Breast (tissue), 4 donors: ENCODE measurements around a stretch of chr2.

GRCh38 chr2:44816-45156 is 1.5 kb downstream of the FAM110C start:
- PRO-cap, 3 experiments: peak in 1 of 3 experiments; most common plus-strand start chr2:45037 (in 1); most common minus-strand start chr2:44930 (in 1)
- RRBS: no CpG with 5 or more reads among the region's 2 CpGs

DNA sequence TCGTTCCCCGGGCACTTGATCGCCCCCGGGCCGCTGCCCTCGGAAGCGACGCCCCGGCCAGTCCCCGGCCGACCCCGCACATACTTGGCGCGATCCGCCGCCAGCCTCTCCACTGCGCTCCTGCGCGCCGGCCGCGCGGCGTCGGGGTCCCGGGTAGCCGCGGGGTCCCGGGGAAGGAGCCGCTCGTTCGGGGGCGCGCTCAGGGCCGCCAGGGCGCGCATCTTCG is 227 bp downstream of the FAM110C start:
- PRO-cap, 3 experiments: peak in 1 of 3 experiments; most common minus-strand start position 114 of the sequence (in 1)
- RRBS: 3% methylated on average over 20 of the region's 38 CpGs

DNA sequence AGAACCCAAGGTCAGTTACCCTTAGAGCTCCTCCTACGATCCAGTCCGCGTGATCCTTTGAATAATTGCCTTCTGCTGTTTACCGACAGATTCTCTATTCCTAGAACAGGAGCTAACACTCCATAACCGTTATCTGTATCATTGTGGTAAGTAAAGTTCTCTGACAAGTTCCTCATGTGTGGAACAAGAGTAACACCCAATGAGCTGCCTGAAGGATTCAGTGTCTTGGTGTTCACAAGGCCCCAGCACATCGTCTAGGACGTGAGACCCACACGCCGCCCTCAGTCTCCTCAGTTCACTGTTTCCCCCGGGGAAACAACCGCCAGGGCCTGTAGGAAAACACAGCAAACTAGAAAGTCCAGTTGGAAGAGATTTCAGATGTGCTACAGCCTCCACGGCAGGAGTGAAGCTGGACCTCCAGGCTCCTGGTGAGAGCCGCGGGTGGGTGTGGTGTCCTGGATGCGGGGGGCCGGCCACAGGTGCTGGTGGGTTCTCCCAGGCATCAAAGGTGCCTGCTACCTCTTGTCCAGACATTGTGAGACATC is 131.5 kb downstream of the TMEM18 start:
- PRO-cap, 3 experiments: peak in 1 of 3 experiments; most common plus-strand start position 377 of the sequence (in 1); most common minus-strand start position 288 of the sequence (in 1)
- RRBS: no CpG with 5 or more reads among the region's 16 CpGs

DNA sequence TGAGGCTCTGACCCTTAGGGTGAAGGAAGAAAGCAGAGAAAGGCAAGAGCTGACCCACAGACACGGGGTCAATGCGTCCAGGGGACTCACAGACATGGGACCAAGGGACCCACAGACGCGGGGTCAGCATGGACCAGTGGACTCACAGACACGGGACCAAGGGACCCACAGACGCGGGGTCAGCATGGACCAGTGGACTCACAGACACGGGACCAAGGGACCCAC is 28.8 kb downstream of the TMEM18 start:
- PRO-cap, 3 experiments: no peak in any of the 3 experiments
- RRBS: no CpG with 5 or more reads among the region's 8 CpGs

- PRO-cap, 3 experiments: peak in 2 of 3 experiments; most common plus-strand start chr2:740008 (in 1); most common minus-strand start chr2:740017 (in 1)
- RRBS: no CpG with 5 or more reads among the region's 16 CpGs
These were observed 62.5 kb upstream of the TMEM18 start for GRCh38 chr2:739713-740073.

DNA sequence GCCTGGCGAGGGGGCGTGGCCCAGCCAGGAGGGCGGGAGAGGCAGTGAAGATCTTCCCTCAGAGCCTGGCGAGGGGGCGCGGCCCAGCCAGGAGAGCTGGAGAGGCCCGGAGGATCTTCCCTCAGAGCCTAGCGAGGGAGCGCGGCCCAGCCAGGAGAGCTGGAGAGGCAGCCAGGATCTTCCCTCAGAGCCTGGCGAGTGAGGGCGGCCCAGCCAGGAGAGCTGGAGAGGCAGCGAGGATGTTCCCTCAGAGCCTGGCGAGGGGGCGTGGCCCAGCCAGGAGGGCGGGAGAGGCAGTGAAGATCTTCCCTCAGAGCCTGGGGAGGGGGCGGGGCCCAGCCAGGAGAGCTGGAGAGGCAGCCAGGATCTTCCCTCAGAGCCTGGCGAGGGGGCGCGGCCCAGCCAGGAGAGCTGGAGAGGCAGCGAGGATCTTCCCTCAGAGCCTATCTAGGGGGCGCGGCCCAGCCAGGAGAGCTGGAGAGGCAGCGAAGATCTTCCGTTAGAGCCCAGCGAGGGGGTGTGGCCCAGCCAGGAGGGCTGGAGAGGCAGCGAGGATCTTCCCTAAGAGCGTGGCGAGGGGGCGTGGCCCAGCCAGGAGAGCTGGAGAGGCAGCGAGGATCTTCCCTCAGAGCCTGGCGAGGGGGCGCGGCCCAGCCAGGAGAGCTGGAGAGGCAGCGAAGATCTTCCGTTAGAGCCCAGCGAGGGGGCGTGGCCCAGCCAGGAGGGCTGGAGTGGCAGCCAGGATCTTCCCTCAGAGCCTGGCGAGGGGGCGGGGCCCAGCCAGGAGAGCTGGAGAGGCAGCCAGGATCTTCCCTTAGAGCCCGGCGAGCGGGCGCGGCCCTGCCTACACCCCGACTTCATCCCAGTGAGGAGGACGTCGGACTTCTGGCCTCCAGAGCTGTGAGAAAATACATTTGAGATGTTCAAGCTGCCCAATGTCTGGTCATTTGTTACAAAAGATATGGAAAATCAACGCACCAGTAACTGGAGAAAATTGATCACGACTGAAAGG is 63.2 kb upstream of the TMEM18 start:
- PRO-cap, 3 experiments: peak in 3 of 3 experiments; most common plus-strand start position 124 of the sequence (in 3); most common minus-strand start position 200 of the sequence (in 3)
- RRBS: no CpG with 5 or more reads among the region's 50 CpGs

- PRO-cap, 3 experiments: no peak in any of the 3 experiments
- RRBS: no CpG with 5 or more reads among the region's 14 CpGs
These were observed 212.3 kb downstream of the SNTG2 start for GRCh38 chr2:1162684-1163662.

DNA sequence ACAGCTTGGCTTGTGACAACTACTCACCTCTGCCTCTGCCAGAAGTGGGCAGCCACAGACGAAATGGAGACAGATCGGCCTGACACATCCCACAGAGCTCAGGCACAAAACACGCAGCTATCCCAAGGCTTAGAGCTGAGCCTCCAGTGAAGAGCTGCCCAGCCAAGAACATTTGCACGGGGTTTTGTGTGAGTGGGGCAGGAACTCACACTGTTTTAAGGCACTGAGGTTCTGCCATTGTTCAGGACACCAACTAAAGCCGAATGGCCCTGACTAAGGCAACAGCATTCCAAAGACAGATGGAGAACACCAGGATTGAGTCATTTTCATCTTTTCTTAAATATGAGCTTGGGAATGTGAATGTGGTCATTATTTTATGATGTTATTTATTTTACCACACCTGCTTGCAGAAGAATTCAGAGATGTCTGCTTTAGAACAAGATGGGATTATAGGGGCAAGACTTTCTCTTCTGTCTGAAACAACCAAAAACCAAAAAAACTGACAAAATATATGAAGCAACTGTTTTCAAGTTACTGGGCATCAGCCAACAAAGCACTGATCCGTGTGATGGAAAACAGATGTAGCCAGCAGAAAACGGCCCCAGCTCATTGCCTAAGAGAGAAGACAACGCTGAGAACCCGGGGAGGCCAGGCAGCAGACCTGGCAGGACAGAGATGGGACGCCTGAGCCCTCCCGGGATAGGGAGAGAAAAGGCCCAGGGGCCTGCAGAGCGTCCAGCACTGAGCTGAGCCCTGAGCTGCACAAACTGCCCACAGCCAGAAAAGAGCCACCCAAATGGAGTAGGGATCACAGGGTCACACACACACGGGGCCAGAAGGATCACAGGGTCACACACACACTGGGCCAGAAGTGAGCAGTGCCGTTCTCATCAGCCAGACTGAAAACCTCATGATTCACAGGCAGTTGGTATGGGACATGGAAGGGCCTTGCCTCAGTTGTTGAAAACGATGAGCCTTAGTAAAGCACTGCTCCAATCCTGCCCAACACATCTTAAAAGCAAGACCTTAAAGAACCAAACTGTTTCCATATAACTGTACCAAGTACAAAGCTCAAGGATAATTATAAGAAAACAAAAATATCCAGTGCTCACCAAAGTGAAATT is 12.4 kb downstream of the PXDN start:
- PRO-cap, 3 experiments: peak in 1 of 3 experiments; most common plus-strand start position 655 of the sequence (in 1)
- RRBS: 31% methylated on average over 3 of the region's 15 CpGs

DNA sequence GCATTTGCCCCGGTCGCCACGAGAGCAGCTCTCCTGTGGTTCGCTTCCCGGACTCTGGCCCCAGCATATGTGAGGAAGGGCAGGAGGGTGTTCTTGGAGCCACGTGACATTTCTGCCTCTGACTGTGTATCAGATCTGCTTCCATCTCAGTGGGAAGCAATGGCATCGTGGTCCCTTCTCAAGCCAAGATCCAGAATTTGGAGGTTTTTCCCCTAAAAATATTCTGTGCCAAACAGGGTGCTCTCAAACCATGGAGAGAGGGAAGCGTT is 74.2 kb upstream of the PXDN start:
- PRO-cap, 3 experiments: no peak in any of the 3 experiments
- RRBS: no CpG with 5 or more reads among the region's 8 CpGs

DNA sequence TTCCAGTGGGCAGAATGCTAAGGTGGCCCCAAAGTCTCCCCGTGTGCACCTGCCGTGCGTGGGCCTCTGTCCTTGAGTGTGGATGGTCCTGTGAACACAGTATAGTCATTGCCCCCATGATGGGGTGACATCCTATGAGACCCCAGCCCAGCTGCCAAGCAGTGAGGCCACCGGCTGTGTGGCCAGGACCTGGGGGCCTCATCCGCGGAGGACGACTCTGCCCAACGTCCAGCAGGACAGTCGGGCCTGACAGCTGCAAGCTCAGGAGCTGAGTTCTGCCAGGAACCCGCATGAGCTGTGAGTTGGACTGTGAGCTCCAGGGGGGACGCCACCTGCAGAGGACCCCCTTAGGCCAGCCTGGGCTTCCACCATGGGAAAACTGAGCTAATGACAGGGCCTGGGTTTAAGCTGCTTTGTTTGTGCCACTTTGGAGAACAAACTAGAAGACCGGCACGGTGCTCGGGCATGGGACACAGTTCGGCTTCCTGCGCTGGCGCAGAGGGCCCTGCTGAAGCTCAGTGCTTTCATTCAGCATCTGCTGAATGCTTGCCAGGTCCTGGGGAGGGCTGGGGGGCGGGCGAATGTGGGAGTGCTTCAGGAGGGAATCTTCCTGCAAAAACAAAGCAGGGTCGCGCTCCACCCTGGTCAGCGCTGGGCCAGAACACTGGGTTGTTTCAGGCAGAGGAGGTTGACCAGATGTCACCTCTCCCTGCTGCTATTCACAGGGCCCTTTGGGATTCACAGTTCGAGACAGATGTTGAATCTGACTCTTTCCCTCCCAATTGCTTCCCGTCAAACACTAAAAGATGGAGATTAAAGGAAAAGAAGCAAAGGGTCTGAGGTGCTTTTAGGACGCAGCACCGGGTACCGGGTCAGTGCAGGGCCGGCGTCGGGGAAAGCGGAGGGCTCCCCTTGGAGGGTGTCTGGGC is 81.8 kb upstream of the PXDN start:
- PRO-cap, 3 experiments: no peak in any of the 3 experiments
- RRBS: no CpG with 5 or more reads among the region's 31 CpGs

GRCh38 chr2:2332430-2332984 is 1.4 kb upstream of the MYT1L start:
- PRO-cap, 3 experiments: no peak in any of the 3 experiments
- RRBS: no CpG with 5 or more reads among the region's 7 CpGs

- PRO-cap, 3 experiments: no peak in any of the 3 experiments
- RRBS: no CpG with 5 or more reads among the region's 18 CpGs
These were observed 154.6 kb downstream of the EIPR1 start for GRCh38 chr2:3222854-3223646.

DNA sequence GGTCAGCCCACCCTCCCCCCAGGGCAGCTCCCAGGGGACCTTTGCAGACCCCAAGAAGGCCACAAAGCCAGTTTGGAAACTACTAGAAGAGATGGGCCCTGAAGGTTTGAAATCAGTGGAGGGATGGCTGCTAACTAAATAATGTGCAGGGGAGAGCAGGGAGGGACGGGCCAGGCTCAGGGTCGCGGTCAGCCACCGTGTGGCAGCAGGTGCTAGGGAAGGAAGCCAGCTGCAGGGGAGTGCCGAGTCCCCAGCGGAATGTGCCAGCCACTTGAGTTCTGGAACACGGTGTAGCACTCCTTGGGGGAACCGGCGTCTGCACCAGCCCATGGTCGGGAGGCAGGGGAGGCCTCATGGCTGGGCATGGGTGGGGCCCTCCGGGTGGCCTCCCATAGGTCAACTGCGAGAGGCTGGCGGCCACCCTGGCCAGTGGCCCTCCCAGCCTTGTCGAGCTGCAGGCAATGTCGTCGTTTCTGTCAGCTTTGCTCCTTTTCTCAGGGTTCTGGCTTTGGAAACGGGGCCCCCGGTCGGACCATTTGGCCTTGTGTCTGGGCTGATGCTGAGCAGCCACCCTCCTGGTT is 59.8 kb downstream of the ADI1 start:
- PRO-cap, 3 experiments: no peak in any of the 3 experiments
- RRBS: 82% methylated on average over 4 of the region's 19 CpGs

DNA sequence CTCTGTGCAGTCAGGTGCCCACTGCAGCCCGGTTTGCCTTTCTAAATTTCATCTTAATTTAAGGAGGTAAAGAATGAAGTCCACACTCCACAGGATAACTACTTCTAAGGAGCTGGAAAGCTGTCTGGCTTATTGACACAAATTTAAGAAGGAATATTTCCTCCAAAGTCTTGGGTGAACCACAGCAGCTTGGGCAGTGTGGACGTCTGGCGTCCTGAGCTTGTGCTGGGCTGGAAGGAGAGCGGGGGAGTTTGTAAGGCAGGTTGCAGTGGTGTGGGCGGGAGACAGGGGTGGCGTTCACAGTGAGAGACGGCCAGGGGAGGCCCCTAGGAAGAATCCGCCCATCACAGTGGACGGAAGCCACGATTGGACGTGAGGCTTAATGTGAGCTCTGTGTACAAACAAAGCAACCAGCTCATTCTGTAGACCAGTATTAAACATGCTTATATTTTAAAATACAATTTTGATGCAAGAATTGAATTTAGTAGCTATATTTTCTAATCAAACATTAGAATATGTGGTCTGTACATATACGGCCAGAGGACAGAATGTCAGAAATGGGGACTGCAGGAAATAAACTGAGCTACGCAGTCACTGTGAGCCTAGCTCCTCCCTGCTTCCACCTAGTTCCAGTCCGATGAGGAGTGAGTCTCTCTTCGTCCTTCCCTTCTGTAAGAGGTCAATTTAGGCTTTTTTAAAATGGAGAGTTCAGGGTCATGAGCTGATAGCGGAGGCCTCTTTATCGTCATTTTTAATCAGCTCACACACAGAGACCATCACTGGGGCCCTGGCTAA is 25.6 kb downstream of the ADI1 start:
- PRO-cap, 3 experiments: peak in 1 of 3 experiments; most common minus-strand start position 227 of the sequence (in 1)
- RRBS: no CpG with 5 or more reads among the region's 17 CpGs

GRCh38 chr2:3524837-3525315 is 5.5 kb upstream of the ADI1 start:
- PRO-cap, 3 experiments: no peak in any of the 3 experiments
- RRBS: no CpG with 5 or more reads among the region's 7 CpGs

DNA sequence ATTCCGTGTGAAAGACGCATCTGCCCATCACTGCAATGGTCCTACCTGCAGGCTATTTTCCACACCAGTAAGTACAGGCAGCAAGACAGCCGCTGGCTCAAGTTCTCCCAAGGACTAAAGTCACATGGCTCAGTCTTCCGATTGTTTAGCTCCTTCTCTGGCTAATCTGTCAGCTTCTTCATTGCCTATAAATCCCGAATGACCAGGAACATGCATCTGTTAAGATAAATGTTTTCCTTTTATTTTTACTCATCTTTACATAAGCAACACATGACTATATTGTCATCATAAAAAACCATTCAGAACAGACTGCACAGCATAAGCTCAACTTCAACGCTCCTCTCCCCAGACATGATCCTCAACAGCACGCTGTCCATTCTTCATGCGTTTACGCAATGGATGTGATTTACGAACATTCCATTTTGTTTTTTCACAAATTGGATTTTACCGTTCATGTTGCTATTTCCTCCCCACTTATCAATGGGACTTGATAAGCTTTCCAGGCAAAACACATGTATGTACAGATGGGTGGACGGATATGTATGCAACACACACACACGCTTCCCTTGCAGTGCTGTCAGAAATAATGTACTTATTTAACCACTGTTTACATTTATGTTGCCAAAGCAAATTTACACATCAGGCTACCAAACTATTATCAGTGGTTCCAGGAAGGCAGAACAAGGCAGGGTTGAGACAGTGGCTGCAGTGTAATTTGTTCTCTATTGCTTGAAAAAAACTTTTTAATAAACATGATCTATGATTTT is 12.3 kb downstream of the RNASEH1 start:
- PRO-cap, 3 experiments: no peak in any of the 3 experiments
- RRBS: no CpG with 5 or more reads among the region's 13 CpGs

- PRO-cap, 3 experiments: no peak in any of the 3 experiments
- RRBS: no CpG with 5 or more reads among the region's 11 CpGs
These were observed 5.5 kb upstream of the RNASEH1 start for GRCh38 chr2:3563479-3564111.

- PRO-cap, 3 experiments: no peak in any of the 3 experiments
- RRBS: 2% methylated on average over 15 of the region's 64 CpGs
These were observed 662 bp downstream of the RPS7 start for GRCh38 chr2:3575455-3576389.

- PRO-cap, 3 experiments: no peak in any of the 3 experiments
- RRBS: 82% methylated on average over 1 of the region's 13 CpGs
These were observed 4.8 kb downstream of the RPS7 start for GRCh38 chr2:3579515-3580624.

- PRO-cap, 3 experiments: no peak in any of the 3 experiments
- RRBS: no CpG with 5 or more reads among the region's 6 CpGs
These were observed 25.9 kb downstream of the COLEC11 start for GRCh38 chr2:3620708-3621279.